Testis (tissue), 5 donors: Measurements from ENCODE around the genes ZNF662, KRBOX1, ZNF502 and KIF15.

DNA sequence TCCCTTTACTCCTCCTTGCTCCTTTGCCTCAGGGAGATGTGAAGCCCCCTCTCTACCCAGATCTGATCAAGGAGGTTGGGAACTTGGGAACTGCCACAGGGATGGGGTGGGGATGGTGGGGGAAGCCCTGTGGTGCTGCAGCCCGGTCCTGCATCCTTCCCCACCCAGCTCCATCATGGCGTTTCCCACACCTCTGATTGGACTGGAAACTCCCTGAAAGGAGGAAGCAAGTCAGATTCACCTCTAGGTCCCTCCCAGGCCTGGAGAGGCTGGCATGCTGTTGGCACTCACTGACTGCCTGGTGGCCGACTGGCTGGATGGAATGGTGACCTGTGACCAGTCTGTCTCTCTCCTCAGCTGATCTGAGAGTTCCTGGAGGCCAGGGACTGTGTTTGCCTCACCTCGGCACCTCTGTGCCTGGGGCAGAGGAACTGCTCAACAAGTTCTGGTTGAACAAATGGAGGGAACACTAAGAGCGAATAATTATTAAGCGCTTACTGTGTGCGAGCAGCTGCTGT, 3.3 kb upstream of the HHATL start:
- PRO-cap, 3 experiments: no peak in any of the 3 experiments
- RAMPAGE, long total RNA, 2 experiments: no peak in any of the 2 experiments
- RRBS: no CpG with 5 or more reads among the region's 7 CpGs

- PRO-cap, 3 experiments: peak in 2 of 3 experiments; most common plus-strand start chr3:42740083 (in 1); most common minus-strand start chr3:42739981 (in 2)
- RAMPAGE, long total RNA, 2 experiments: no peak in any of the 2 experiments
- RRBS: no CpG with 5 or more reads among the region's 13 CpGs
Observed at GRCh38 chr3:42739562-42740447, 33.2 kb downstream of the CCDC13 start.

DNA sequence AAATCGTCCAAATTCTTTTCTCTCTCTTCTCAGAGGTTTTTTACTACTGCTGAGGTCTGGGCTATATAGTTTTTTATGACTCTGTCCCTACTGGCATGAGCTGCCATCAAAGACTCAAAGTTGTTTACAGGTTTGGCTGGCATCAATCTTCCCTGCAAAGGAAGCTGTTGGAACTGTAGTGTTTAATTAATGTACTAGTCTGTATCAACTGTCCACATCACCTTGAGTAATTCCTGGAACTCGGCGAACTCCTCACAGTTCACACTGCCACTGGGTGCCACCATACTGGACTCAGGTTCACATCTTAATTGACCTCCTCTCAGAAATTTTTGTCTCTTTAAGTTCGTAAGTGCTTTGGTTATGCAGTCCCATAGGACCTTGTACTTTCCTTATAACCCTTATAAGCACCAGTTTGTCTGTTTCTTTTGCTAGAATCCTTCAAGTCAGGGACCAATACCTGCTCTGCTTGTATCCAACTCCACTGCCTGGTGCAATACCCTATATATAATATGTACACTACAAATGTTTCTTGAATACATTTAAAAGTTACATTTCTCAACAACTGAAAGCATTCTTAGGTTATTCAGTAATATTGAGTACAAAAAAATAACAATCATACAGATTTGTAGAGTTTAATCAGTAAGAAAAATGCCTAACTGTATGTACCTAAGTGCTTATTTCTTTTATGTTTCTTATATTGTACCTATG, 3.1 kb downstream of the HIGD1A start:
- PRO-cap, 3 experiments: no peak in any of the 3 experiments
- RAMPAGE, long total RNA, 2 experiments: no peak in any of the 2 experiments
- RRBS: no CpG with 5 or more reads among the region's 4 CpGs

GRCh38 chr3:42826936-42827464, 17.8 kb downstream of the ACKR2 start:
- PRO-cap, 3 experiments: no peak in any of the 3 experiments
- RAMPAGE, long total RNA, 2 experiments: no peak in any of the 2 experiments

GRCh38 chr3:42905933-42906815, at the start of gene ZNF662:
Gene ZNF662, plus strand, starts transcription at chr3:42906142.
- PRO-cap, 3 experiments: peak in 3 of 3 experiments; most common plus-strand start chr3:42906171 (in 2); most common minus-strand start chr3:42906305 (in 3)
- RAMPAGE, long total RNA, 2 experiments: no peak in any of the 2 experiments
- RRBS: 2% methylated on average over 29 of the region's 69 CpGs

- PRO-cap, 3 experiments: no peak in any of the 3 experiments
- RAMPAGE, long total RNA, 2 experiments: no peak in any of the 2 experiments
- RRBS: no CpG with 5 or more reads among the region's 6 CpGs
Observed at GRCh38 chr3:42907107-42907530, 1.2 kb downstream of the ZNF662 start.

DNA sequence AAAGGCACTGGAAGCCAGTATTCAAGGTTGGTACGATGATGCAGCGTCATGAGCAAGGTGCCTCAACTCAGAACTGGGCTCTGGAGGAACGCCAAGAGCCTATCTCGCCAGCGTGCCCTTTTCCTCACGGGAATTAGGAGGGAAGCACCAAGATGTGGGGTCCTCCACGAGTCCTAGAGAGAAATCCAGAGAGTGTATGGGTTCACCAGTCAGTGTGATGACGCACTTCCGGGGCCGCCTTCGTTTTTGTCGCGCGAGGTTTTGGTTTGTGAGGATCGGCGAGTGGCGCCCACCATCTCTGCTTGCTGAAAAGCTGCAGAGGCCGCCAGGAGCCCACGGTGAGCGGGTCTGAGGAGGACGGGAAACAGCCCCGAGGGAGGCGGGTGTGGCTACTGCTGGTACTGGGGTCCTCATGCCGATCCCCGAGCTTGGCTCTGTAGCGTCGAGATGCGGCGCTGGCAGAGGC, at the start of gene KRBOX1:
KRBOX1 (plus strand) TSS at position 269 of the 466 bp plus-strand sequence.
- PRO-cap, 3 experiments: peak in 3 of 3 experiments; most common plus-strand start position 269 of the sequence (in 3); most common minus-strand start position 175 of the sequence (in 3)
- RAMPAGE, long total RNA, 2 experiments: start-site peak on the plus strand in 2 of 2 experiments, centred at positions 266 to 272 of the sequence, 2,784 to 3,766 reads per replicate
- RRBS: no CpG with 5 or more reads among the region's 29 CpGs

DNA sequence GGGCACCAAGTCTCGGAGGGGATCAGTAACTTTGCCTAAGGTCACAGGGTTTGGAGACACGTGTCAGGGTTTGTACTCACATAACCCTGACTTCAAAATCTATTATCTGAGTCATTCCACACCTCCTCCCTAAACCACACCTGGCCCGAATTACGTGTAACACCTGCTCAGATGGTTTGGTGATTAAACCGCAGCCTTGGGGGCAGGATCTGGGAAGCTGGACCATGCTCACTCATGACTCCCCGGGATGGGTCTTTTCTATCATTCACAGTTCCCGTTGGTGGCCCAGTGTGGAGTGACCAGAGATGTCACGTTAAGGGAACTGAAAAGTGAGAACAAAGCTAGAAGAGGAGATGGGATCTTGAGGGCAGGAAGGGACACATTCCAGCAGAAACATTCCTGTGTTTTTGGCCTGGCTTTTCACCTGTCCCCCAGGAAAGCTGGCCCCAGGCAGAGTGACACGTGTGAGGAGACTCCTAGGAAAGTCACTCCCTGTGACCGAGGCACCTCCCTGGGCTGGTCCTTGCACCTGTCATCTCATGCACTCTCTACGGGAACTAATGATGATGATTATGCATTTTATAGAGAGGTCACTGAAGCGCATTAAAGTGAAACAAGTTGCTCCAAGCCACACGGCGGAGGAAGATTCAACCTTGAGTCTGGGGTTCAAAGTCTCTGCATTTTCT, 75.4 kb upstream of the POMGNT2 start:
- PRO-cap, 3 experiments: no peak in any of the 3 experiments
- RAMPAGE, long total RNA, 2 experiments: no peak in any of the 2 experiments
- RRBS: no CpG with 5 or more reads among the region's 14 CpGs

- PRO-cap, 3 experiments: peak in 3 of 3 experiments; most common plus-strand start chr3:43477817 (in 3); most common minus-strand start chr3:43477651 (in 1)
- RAMPAGE, long total RNA, 2 experiments: no peak in any of the 2 experiments
- RRBS: no CpG with 5 or more reads among the region's 9 CpGs
Observed at GRCh38 chr3:43477488-43477941, 144.3 kb downstream of the ANO10 start.

DNA sequence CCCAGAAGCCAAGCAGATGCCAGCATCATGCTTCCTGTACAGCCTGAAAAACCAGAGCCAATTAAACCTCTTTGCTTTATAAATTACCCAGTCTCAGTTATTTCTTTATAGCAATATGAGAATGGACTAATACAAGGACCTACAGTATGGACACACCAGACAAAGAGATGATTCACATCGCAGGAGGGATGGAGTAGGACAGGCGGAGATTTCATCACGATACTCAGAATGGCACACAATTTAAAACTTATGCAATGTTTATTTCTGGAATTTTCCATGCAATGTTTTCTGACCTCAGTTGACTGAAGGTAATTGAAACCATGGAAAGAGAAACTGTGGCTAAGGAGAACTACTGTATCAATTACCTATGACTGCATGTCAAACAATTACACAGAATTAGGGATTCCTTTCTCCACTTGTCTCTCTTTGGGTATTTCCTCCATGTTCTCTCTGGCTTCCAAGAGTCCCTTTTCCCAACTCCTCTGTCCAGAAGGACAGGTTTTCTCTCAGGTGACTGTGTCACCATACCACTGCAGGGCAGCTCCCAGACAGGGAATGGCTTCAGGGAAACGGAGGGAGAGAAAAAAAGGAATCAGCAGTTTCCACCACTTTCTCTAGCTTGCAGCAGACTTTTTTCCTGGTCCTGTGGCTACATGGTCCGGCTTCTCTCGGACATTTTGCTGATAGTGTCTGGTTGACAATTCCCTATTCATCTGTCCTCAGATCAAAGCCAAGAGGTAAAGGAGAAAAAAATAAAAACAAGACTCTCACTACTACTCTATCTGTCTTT, 3.0 kb upstream of the ANO10 start:
- PRO-cap, 3 experiments: no peak in any of the 3 experiments
- RAMPAGE, long total RNA, 2 experiments: no peak in any of the 2 experiments
- RRBS: no CpG with 5 or more reads among the region's 6 CpGs

DNA sequence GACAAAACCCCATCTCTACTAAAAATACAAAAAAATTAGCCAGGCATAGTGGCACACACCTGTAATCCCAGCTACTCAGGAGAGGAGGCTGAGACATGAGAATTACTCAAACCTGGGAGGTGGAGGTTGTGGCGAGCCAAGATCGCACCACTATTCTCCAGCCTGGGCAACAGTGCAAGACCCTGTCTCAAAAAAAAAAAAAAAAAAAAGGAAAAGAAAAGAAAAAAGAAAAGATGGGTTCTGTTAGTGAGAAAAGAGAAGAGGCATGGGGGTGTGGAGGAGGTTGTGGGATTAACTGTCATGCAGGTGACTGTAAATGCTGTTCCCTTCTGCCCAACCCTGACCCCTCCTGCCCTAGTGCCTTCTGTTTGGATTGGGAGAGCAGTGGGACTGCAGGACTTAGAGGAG, 22.4 kb downstream of the ABHD5 start:
- PRO-cap, 3 experiments: no peak in any of the 3 experiments
- RAMPAGE, long total RNA, 2 experiments: no peak in any of the 2 experiments
- RRBS: no CpG with 5 or more reads among the region's 2 CpGs

GRCh38 chr3:43770327-43771369, 79.9 kb downstream of the ABHD5 start:
- PRO-cap, 3 experiments: no peak in any of the 3 experiments
- RAMPAGE, long total RNA, 2 experiments: no peak in any of the 2 experiments
- RRBS: 74% methylated on average over 3 of the region's 16 CpGs

DNA sequence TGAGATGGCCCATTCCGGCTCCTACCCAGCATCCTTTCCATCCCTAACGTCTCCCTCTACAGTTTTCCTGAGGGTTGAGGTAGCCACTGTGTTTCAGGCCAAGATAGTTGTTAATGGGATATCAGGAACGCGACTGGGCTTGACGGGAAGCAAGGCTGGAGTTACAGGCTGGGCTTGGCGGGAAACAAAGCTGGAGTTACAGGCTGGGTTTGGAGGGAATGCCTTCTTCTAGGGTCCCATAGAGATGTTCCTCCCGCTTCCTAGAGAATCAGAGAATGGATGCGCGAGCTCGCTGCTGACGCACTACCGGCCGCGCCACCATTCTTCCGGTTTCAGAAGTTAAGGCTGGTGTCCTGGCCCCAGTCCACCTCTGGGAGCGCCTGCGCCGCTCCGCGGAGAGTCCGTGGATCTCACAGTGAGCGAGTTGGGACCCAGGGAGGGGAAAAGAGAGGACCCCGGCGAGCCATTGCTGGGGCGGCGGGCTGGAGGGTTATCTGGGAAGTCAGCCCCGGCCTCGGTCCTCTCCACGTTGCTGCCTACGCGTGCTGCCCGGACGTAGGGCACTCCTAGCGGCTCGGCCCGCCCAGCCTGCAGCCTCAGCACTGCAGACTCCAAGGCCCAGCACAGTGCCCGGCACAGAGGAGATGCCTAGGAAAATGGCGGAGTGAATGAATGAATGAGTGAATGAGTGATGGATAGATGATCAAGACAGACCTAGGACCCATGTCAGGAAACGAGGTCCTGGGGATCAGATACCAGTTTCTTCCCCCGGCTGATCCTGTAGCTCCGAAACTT, at the start of gene ZNF502:
ZNF502 (plus strand) TSS at position 335 of the 795 bp plus-strand sequence.
- PRO-cap, 3 experiments: peak in 3 of 3 experiments; most common plus-strand start position 373 of the sequence (in 3); most common minus-strand start position 270 of the sequence (in 3)
- RAMPAGE, long total RNA, 2 experiments: start-site peak on the plus strand in 2 of 2 experiments, centred at positions 345 to 370 of the sequence, 213 to 291 reads per replicate
- RRBS: 3% methylated on average over 15 of the region's 41 CpGs

- PRO-cap, 3 experiments: peak in 3 of 3 experiments; most common plus-strand start chr3:44761844 (in 3); most common minus-strand start chr3:44761592 (in 3)
- RAMPAGE, long total RNA, 2 experiments: start-site peak on the plus strand in 2 of 2 experiments, at chr3:44761682-44761798 at its widest, 34 to 86 reads per replicate; start-site peak on the minus strand in 2 of 2 experiments, at chr3:44761592-44761666 at its widest, 1,515 to 1,873 reads per replicate
- RRBS: 2% methylated on average over 14 of the region's 68 CpGs
Observed at GRCh38 chr3:44761503-44762640, at the start of gene KIF15. Gene KIF15, plus strand, starts transcription at chr3:44761794.

DNA sequence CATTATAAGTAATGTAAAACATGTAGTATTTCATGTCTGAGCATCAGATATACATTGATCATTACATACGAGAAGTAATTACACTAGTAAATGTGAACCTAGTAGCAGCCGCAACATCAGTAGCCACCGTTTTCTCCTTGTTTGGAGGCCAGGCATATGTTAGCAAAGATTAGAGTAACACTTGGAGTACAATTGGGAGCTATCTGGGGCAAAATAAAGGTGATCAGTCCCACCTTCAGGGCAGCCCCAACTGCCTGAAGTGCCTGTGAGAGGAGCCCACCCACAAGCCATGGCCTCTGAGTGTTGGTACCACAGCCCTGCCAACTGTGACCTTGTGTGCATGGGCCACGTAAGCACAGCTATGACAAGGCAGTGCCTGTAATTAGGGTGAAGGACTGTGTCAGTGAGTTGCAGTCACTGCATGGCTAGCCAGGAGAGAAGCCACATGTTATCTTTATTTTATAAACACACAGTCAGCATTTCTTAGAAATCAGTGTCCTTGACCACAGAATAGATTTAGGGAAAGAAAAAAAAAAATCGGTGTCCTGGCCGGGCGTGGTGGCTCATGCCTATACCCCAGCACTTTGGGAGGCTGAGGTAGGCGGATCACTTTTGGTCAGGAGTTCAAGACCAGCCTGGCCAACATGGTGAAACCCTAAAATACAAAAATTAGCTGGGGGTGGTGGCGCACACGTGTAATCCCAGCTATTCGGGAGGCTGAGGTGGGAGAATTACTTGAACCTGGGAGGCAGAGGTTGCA, 24.8 kb downstream of the EXOSC7 start:
- PRO-cap, 3 experiments: no peak in any of the 3 experiments
- RAMPAGE, long total RNA, 2 experiments: no peak in any of the 2 experiments
- RRBS: no CpG with 5 or more reads among the region's 11 CpGs

GRCh38 chr3:45165399-45165988, 19.3 kb upstream of the CDCP1 start:
- PRO-cap, 3 experiments: no peak in any of the 3 experiments
- RAMPAGE, long total RNA, 2 experiments: no peak in any of the 2 experiments
- RRBS: no CpG with 5 or more reads among the region's 10 CpGs

GRCh38 chr3:45544015-45545006, 50.2 kb upstream of the LIMD1 start:
- PRO-cap, 3 experiments: no peak in any of the 3 experiments
- RAMPAGE, long total RNA, 2 experiments: no peak in any of the 2 experiments
- RRBS: no CpG with 5 or more reads among the region's 14 CpGs

- PRO-cap, 3 experiments: no peak in any of the 3 experiments
- RAMPAGE, long total RNA, 2 experiments: no peak in any of the 2 experiments
- RRBS: no CpG with 5 or more reads among the region's 10 CpGs
Observed at GRCh38 chr3:45567463-45568137, 27.0 kb upstream of the LIMD1 start.

DNA sequence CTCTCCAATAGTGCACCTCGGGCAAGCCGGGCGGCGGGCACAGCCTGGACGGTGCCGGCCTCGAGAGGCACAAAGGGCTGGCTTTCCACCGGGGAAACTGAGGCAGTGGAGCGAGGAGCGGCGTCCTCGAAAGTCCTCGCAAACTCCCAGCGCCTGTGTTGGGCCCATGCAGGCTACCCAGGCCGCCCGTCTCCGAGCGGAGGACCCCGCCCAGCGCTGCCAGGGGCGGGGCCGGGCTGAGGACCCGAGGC, 1.0 kb upstream of the LIMD1 start:
- PRO-cap, 3 experiments: peak in 3 of 3 experiments; most common minus-strand start position 140 of the sequence (in 2)
- RAMPAGE, long total RNA, 2 experiments: no peak in any of the 2 experiments
- RRBS: no CpG with 5 or more reads among the region's 23 CpGs

- PRO-cap, 3 experiments: no peak in any of the 3 experiments
- RAMPAGE, long total RNA, 2 experiments: no peak in any of the 2 experiments
- RRBS: no CpG with 5 or more reads among the region's 7 CpGs
Observed at GRCh38 chr3:45944486-45945205, 1.4 kb downstream of the CXCR6 start.